Myometrial cell (primary cell): ENCODE data around the gene WNT7B.

- RAMPAGE, long total RNA, result no peak
These were observed 21.9 kb downstream of the WNT7B start for GRCh38 chr22:45955093-45955489.

- RAMPAGE, long total RNA, result no peak
These were observed 2.5 kb downstream of the WNT7B start for GRCh38 chr22:45974366-45974901.

- RAMPAGE, long total RNA, result no peak
These were observed 1.2 kb downstream of the WNT7B start for GRCh38 chr22:45975565-45976271.

GRCh38 chr22:45976889-45977725 is at the start of gene WNT7B:
WNT7B (minus strand) TSS chr22:45977162.
- RAMPAGE, long total RNA, result no peak

DNA sequence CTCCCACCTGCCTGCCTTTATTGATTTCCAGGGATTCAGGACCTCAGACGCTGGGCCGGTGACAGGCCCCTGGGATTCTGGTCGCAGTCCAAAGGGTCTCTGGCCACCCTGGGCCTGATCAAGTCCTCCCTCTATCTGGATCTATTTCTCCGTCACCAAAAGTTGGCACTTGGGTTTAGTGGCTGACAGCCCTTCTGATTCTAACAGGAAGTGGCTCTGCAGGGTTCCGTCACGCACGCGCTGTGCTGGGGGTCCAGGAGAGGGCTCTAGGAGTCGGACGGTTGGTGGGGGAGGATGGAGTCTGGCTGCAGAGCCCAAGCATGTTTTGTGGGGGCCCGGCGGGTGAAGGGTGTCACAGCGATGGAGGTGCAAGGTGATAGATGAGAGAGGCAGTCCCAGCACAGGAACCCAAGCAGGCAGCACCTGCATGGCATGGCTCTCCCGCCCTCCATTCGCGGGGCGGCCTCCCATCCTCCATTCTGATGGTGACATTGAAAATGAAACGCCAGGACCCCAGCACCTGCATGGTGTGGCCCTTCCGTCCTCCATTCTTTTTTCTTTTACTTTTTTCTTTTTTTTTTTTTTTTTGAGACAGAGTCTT is 27.6 kb upstream of the WNT7B start:
- RAMPAGE, long total RNA, result no peak

DNA sequence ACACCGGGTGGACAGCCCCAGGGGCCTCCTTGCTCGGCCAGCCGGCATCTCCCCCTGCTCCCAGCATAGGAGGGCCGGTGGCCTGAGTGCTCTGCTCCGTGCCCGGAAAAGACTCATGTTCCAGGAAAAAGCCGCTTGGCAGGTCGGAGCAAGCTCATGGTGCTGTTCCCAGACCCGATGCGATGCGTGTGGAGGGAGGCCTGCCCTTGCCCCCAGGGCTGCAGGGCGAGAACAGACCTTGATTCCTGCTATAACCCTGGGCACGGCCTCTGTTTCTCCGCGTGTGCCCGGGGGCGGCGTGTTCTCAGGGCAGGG is 30.4 kb upstream of the WNT7B start:
- RAMPAGE, long total RNA, result no peak

GRCh38 chr22:46010816-46011764 is 34.1 kb upstream of the WNT7B start:
- RAMPAGE, long total RNA, result no peak

- RAMPAGE, long total RNA, result no peak
These were observed 42.3 kb upstream of the WNT7B start for GRCh38 chr22:46019203-46019676.

- RAMPAGE, long total RNA, result no peak
These were observed 50.4 kb upstream of the WNT7B start for GRCh38 chr22:46027063-46028065.

DNA sequence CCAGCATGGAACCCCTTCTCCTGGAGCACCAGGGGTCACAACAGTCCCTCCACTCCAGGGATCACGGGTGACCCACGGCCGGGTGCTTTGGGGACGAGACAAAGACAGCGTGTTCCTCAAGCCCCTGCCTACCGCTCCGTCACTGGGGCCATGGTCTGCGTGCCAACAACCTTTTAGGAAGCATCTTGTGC is 67.2 kb upstream of the WNT7B start:
- RAMPAGE, long total RNA, result no peak

GRCh38 chr22:46044454-46045515 is 67.8 kb upstream of the WNT7B start:
- RAMPAGE, long total RNA, result no peak

GRCh38 chr22:46055843-46056918 is 79.2 kb upstream of the WNT7B start:
- RAMPAGE, long total RNA, result no peak

DNA sequence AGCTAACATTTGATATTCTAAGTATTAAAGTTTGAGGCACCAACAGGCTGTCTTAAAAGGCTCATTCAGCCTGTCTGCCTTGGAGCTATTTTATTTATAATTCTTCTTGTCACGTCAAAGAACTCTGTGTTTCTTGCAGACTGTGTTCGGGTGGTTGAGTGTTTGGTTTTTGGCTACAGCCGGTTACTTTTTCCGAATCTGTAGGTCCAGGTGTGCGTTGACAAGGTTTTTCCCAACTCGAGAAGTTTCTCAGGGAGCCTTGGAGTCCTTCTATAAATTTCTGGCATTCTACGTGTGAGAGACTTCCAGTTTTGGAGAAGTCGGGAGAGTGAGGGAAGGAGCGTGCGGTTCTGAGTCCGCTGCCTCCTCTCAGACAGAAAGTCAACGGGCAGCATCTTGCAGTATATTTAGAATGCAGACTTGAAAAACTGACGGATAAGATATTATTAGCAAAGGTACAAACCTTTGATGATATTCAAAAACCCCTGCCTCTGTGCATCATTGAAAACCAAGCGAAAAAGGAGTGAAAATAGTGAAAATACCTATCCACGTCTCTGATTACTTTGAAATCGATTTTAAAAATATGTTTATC is 85.3 kb upstream of the PPARA start:
- RAMPAGE, long total RNA, result no peak

DNA sequence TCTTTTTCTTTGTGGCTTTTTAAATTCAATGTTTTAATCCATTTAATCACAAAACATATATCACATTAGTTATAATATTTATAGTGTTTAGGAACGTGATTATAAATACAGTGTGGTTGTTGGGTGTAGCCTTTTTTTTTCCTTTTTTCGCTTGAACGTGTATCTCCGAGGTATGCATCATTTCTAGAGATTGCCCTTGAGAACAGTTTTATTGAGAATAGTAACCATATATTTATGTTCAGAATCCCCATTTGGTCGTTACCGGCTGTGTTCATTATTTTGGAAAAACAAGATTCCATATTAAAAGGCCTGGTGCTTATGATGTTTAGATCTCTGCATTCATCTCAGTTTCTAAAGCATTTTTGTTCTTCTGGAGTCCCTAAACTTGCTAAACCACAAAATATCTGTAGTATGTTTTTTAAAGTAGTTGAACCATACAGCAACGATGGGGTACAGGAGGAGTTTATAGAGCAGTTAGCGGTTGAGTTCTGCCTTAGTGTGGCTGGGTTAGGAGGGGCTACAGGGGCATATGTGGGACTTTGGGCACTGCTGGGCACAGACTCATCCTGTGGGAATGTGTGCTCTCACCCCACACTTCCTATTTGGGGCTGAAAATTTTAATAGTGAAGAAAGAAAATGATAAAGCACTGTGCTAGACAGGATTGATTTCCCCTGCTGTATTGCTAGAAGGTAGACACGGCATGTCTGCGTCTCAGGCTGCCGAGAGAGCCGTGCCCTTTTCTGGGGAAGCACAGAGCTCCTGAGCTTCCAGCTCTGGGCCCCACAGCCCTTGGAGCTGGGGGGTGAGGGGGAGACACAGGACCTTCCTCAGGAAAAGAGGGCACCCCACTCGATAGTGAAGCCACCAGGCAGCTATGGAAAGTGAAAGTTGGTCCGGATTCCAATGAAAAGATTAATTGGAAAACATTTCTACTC is 81.5 kb upstream of the PPARA start:
- RAMPAGE, long total RNA, result no peak

GRCh38 chr22:46073515-46073982 is 76.8 kb upstream of the PPARA start:
- RAMPAGE, long total RNA, result no peak

GRCh38 chr22:46073983-46074856 is 76.1 kb upstream of the PPARA start:
- RAMPAGE, long total RNA, result no peak

DNA sequence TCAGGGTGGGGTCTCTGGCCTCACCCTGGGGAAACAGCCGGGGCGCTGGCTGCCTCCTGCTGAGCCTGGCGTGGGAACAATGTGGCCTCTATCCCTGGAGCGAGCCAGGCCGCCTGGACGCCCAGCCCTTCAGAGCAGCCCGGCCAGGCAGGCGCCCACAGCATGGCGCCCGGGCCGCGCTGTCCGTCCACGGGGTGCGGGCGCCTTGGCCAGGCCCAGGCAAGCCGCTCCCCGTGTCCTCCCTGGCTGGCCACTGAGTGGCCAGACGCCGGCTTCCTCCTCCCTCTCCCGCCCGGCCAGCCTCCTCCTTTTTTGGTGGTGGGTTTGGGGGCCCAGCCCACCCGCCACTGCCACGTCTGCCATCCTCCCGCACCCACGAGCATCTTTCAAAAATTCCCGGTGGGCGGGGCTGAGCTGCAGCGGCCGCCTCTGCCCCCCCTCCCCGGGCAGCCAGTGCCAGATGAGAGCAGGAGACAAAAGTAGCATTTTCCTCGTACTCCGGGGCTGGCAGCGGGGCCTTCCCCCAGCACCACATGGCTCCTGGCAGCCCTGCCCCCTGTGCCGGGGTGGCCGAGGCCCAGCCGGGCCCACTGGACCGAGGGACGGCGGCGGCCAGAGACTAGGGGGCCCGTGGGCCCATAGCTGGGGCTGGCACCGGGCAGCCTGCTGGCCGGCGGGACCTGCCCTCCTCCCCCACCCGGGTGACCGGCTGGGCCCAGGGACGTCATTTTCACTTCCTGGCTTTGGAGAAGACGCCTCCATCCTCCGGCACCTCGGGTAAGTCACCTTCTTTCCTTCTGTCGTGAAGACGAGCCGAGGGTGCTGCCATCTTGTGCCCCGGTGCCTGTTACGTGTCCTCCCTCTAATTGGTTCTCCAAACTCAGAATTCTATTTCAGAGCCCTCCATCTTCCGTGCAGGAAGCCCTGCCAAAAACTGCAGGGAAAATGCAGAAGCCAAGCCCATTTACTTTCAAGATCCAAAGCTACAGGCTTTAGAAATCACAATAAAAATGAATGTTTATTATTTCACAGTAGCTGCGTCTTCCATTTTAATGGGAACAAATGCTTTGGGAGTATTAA is 70.1 kb upstream of the PPARA start:
- RAMPAGE, long total RNA, result no peak

DNA sequence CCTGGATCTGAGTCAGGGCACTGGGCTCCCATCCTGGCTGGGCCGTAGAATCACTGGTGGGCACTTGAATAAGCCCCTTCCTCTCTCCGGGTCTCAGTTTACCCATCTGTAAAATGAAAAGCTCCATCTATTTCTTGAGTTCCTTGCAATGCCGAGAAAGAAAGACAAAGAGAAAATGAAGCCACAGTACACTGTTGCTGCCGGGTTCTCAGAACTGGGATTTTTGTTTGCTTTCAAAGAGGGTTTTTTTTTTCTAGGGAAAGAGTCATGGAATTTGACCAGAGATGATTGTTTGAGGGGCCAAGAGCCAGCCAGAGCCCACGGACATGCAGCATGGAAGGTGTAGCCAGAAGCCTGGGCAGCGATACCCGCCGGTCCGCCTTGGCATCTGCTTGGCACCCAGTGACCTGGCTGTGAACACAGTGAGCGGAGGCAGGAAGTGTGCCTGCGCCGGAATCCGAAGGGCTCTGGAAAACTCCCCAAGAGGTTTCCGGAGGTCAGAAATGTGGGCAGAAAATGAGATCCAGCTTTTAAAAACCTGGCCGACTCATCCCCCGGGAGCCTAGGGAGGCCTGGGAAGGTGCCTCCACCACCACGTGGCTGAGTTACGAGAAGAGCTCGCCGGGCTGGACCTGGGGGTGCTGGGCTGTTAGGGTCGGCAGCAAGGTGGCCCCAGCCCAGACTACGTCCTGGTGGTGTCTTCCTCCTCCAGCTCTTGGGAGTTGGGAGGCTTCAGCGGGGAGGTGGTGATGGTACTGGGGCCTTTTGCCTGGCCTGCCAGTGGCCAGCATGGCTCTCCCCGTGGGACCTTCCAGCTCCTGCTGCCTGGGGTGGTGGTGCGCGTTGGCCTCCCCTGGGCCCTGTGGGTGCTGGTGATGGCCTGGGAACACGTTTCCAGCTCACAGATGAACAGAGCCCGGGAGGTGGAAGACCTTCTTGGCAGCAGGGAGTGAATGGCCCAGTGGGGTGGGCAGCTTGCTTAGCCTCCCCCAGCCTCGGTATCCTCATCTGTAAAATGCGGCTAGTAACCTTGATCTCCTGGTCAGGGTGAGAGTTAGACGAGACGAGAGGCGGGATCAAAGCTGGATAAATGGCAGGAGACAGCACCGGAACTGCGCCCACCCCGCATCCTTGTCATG is 61.6 kb upstream of the PPARA start:
- RAMPAGE, long total RNA, result no peak

GRCh38 chr22:46110114-46111125 is 39.9 kb upstream of the PPARA start:
- RAMPAGE, long total RNA, result no peak

GRCh38 chr22:46139239-46140451 is 10.7 kb upstream of the PPARA start:
- RAMPAGE, long total RNA, result no peak